Gastroesophageal sphincter (tissue), 4 donors: ENCODE results near the gene ITGA11.

DNA sequence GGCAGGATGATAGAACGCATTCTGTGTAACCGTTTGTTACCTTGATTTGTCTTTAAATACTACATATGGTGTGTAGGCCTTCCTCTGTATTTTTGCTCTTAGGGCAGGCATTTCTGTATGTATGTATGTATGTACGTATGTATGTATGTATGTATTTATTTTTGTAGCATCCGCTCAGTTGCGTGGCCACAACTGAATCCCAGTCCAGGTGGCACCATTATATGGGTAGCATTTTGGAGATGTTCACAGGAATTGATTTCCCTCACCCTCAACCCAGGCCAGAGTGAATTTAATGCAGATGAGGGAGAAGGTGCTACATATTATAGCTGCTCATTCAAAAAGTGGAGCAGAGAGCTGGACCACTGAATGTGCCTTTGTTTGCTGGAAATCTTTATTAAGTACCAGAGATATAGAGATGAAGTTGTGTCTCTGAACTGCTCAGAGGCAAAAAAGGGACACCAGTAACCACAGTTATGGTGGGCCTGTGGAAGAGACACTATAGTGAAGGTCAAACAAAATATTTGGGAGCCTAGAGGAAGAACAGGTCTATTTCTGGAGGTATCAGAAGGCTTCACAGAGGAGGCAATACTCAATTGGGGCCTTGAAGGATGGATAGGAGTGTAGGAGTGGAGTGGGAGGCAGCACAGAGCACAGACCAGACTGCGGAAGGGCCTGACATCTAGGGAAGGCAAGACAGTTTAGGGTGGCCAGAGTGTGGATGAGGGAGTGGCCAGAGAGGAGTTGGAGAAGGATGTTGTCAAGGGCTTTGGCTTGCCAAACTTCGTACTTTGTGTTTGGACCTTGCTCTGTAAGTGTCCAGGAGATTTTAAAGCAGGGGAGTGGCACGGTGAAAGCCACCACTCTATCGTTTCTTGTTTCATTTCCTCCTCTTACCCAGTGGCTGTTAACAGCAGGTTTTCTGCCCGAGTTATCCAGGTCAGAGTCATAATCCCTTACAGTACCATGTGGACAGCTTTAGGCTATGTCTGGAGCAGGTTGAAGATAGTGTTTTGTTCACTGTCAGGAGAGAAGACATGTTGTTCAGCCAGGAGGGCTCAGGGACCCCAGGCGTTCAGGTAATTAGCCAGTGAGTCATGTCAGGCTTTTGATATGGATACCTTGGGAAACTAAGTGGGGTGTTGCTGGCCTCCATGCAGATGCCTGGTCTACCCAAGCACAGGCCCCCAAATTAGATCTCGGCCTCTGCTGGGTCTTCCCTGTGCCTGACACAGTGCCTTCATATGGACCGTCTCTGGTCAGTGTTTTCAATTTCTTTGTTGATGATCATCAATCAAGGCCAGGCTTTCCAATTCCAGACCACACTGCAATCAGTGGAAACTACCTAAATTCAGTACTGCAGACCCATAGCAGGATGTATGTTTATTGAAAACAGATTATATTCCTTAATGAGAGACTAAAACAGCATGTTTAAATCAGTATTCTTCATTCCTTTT is 12.2 kb downstream of the SMAD3 start:
- PRO-cap, result no peak
- RAMPAGE, long total RNA, 4 experiments, result no peak in any of the 4 experiments

DNA sequence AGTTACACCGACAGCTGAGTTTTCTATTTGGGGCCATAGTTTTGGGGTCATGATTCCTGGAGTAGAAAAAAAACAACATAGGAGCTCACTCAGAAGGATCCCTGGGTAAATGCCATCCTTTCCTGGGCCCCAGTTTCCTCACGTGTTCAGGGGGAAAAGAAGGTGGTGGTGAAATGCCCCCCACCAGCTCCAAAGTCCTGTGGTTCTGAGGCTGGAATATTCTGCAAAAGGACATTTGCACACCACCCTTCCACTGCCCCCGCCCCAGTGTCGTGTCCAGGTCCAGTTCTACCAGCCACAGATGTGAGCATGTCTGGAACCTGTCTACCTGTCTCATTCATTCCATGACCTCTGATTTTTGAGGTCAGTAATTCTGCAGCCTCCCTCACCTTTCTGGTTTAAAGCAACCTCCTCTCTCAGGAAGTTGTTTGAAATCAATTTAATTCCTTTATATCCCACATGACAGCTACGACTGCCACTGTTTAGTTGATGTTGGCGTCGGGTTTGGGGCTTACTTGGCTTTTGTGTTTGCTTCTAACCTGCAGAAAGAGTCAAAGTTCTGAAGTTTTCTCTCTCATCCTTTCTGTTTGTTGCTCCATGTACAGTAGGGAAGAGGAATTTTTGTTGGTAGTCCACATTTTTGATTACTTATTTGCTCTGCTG is 82.1 kb downstream of the SMAD3 start:
- PRO-cap, result no peak
- RAMPAGE, long total RNA, 4 experiments, result no peak in any of the 4 experiments

- PRO-cap, result no peak
- RAMPAGE, long total RNA, 4 experiments, result no peak in any of the 4 experiments
These were observed 83.0 kb downstream of the SMAD3 start for GRCh38 chr15:67148287-67148935.

DNA sequence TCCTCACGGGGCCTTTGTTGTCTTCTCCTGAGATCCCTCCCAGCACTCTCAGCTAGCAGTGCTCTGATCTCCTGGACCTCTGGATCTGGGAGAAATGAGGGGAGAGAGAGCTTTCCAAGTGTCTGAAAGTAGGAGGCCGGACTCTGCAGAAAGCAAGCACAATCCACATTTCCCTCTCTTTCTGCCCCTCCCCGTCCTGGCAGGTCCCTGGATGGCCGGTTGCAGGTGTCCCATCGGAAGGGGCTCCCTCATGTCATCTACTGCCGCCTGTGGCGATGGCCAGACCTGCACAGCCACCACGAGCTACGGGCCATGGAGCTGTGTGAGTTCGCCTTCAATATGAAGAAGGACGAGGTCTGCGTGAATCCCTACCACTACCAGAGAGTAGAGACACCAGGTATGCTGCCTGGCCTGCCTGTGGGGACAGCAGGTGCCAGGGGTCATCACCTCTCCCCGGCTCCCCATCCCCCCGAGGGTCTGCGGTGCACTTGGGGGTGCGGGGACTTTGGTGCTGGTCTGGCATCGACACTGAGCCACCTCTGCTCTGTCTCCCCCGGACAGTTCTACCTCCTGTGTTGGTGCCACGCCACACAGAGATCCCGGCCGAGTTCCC is 89.7 kb downstream of the AAGAB start:
- PRO-cap, result no peak
- RAMPAGE, long total RNA, 4 experiments, result no peak in any of the 4 experiments

DNA sequence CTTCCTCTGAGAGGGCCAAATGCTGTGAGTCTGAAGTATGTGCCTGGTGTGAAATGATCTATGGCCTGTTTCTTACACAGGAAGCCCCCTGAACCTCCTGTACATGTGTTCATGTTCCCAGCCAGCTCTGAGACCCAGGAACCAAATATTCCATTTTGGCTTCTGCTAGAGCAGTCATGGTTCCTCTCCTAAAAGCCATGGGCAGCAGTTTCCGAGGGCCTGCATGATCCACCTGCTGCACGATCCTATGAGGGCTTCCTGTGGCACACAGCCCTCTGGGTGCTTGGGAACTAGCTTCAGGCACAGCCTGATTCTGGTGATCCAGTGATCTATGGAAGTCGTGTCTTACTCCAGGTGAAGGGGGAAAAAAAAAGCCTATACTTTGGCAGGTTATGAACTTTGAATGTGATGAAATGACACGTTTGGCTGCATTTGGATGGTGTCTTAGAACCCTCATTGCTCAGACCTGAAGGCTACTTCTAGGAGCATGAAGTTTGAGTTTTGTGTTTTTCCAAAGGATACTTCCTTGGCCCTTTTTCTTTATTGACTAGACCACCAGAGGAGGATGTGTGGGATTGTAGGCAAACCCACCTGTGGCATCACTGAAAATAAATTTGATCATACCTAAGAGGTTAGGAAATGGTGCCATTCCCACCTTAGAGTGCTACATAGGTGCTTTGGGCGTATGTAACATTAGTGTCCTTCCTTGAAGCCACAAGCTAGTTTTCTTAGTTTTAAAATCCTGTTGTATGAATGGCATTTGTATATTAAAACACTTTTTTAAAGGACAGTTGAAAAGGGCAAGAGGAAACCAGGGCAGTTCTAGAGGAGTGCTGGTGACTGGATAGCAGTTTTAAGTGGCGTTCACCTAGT is 61.8 kb downstream of the AAGAB start:
- PRO-cap, result no peak
- RAMPAGE, long total RNA, 4 experiments, result no peak in any of the 4 experiments

GRCh38 chr15:67465020-67465767 is 55.7 kb upstream of the C15orf61 start:
- PRO-cap, result no peak
- RAMPAGE, long total RNA, 4 experiments, result no peak in any of the 4 experiments

- PRO-cap, result no peak
- RAMPAGE, long total RNA, 4 experiments, result no peak in any of the 4 experiments
These were observed 16.1 kb downstream of the SKOR1 start for GRCh38 chr15:67841398-67841735.

DNA sequence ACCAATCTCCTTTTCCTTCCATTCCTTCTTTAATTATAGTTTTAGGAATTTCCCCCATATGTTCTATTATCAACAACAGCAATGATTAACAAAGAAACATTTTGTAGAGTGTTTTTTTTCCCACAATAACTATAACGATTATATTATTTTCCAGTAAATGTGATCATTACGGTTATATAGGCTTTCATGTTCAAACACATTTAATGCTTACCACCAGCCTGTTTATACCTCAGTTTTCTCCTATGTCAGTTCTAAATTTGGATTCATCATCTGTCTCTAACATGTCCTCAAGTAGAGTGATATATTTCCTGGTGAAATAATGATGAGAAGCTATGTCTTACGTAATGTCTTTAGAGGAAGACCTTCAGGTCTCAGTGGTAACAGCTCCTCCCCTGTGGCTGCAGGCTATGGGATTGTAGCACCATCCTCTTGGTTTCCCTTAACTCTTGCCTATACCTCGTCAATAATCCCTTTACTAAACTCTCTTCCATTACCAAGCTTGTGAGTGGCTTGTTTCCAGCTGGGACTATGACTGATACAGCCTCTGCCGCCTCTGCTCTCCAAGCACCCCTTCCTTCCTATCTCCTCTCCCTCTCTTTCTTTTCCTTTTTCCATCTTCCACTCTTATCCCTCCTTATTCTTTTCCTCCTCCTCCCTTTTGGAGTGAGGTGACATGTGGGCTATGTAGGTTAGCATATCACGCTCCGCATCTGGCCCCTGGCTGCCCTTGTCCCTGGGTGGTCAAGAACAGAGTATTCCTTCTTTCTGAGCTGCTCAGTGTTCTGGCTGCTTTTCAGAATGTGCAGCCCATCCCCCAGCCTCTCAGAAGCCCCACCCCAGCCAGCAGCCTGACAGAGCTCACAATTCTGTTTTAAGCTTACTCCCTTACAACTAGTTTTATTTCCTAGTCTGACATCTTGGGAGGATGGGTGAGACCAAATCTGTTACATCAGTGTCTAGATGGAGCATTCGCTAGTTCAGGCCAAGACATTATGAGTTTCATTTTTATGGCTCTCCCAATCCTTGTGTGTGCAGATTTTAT is 89.3 kb downstream of the SKOR1 start:
- PRO-cap, result bidirectional peak, plus-strand start at position 968 of the sequence, minus-strand start at position 756 of the sequence
- RAMPAGE, long total RNA, 4 experiments, result no peak in any of the 4 experiments

DNA sequence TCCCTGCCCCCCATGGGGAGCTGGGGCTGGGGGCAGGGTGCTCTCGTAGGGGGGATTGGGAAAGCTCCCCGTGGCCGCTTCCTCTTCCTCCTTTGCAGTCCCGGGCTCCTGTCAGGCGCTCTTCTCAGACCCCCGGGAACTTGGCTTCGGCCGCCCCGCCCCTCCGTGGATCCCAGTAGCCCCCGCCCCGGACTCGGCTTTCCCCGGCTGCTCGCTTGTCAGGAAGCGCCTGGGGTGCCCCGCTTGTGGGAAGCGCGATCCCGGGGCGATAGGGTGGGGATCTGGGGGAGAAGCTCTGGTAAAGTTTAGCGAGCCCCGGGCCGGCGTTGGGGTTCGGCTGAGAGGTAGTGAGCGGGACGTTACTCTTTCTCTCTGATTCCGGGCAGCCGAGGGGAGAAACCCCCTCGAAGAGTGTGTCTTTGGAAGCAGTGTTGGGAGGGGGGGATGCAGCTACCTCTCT is 597 bp downstream of the PIAS1 start:
- PRO-cap, result unidirectional peak, minus-strand start at position 113 of the sequence
- RAMPAGE, long total RNA, 4 experiments, result no peak in any of the 4 experiments

GRCh38 chr15:68197479-68198081 is 7.6 kb downstream of the CALML4 start:
- PRO-cap, result no peak
- RAMPAGE, long total RNA, 4 experiments, result no peak in any of the 4 experiments

DNA sequence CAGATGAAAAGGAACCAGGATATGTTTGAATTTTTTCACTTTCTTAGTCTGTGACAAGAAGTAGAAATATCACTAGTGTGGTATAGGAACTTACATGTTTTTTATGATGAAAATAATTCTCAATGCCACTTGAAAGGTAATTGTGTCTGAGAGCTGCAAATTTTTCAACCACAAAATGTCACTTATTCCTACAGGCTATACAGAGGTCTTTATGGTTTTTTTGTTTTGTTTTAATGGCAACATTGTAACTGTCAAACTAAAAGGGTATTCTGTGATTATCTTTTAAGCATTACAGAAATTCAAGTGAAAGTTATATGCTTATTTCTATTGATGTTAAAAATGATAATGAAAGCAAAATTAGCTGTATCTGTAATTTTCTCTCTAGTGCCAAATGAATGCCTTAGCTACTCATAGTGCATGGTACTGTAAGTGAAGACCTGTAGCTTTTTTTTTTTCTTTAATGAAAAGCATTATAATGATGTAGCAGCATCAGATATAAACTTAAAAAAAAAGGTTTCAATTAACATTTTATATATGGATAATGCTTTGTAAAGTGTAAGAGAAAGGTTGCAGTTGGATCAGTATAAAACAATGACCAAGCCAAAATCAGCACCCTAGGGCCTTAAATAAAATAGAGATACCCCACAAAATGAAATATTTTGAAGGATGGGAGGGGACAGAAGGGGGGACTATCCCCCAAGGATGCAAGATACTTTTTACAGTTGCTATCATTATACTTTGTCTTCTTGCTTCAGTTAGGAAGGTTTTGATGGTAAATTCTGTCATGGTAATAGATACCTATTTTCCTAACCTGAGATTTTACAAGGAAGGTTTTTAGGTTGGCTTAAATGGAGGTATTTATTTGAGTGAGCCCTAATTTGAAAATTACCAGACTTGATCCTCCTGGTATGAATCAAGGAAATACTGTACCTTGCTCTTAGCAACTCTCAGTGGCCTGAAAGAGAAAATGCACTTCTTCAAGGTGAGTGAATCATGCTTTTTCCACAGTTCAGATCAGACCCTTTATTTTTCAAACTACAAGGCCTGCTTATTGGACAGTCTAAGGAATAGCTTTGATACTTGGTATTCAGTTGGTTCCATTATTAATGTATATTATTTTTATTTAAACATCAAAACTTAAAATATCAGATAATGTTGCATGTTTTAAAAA is 15.0 kb downstream of the FEM1B start:
- PRO-cap, result no peak
- RAMPAGE, long total RNA, 4 experiments, result no peak in any of the 4 experiments

DNA sequence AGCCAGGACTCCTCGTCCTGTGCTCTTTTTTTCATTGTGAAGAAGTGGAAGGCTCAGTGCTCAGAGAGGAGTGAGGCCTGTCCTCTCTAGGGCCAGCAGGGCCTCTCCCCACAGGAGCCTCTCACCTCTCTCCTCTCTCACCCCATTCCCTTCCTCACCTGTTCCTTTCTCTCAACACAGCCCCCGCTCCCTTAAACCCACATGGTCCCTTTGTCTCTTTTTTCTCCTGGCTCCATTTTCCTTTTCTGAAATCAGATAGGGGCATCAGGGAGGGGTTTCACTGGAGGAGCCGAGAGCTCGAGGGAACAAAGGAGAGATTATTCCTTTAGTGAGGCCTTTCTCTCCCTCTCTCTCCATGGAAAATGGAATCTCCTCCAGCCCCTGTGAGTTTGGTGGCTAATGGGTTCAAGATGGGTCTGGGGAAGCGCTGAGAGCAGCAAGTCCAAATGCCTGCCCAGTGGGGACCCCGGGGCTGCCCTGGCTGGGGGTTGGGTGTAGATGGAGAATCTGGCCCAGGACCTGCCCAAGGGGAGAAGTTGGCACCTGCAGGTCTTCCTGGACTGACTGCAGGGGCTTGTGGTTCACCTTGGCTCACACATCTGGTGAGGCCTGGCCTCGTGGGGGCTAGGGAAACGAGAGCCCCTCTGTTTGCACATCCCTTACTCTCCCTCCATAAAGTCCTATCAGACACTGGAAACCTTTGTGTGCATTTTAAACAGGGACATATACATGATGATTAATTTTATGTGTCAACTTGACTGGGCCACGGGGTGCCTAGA is 56.8 kb downstream of the ITGA11 start:
- PRO-cap, result no peak
- RAMPAGE, long total RNA, 4 experiments, result no peak in any of the 4 experiments

DNA sequence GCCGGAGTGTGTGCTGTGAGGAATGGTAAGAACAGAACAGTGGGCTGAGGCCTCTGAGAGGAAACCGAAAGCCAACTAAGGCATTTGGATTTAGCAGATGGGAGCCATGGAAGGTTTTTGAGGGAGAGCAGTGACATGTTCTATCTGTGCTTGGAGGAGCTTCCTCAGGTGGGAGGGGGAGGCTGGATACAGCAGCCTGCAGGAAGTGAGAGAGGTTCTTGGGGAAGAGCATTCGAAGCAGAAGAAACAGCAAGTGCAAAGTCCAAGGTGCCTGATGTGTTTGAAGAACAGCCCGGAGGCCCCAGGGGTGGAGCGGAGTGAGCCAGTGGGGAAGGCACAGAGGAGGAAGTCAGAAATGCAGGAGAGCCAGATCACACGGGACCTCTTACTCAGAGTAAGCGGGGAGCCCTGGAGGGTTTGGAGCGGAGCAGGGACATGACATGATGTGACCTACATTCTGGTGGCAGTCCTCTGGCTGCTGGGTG is 10.9 kb downstream of the ITGA11 start:
- PRO-cap, result no peak
- RAMPAGE, long total RNA, 4 experiments, result no peak in any of the 4 experiments

- PRO-cap, result no peak
- RAMPAGE, long total RNA, 4 experiments, result no peak in any of the 4 experiments
These were observed 10.2 kb downstream of the ITGA11 start for GRCh38 chr15:68421880-68422131.

GRCh38 chr15:68431503-68432557 is at the start of gene ITGA11:
TSS of gene ITGA11 (minus strand) at chr15:68432163.
- PRO-cap, result unidirectional peak, minus-strand start at chr15:68432184
- RAMPAGE, long total RNA, 4 experiments, result no peak in any of the 4 experiments

DNA sequence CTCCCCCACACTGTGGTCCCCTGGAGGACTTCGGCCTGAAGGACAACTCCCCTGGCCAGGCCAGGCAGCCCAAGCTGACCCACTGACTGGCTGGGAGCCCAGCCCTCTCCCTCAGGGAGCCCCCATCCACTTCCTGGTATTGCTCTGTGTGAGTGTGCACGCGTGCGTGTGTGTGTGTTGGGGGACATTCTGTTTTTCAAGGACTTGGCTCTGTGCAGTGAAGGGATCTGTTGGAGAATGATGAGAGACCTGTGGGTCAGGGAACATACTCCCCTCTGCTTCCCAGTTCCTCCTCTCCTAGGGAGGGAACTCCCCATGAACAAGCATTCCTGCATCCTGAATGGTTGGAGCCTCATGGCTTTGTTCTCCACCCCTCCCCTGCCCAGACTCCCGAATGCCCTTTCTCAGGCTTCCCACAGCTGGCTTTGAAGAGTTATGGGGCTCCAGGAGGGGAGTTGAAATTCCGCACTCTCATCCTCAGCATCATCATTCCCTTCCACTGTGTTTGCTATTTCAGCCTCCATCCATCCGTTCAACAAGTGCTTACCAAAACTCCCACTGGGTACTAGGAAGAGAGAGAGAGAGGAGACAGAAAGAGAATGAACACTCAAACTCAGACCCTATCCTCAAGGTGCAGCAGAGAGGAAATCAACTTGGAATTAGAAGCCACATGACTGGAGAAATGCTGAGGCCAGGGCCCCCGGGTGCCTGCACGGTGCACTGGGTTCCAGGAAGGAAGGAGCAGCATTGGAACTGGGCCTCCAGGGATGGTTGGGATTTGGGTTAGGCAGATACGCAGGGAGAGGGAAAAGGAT is 29.8 kb downstream of the CORO2B start:
- PRO-cap, result bidirectional peak, plus-strand start at position 226 of the sequence, minus-strand start at position 239 of the sequence
- RAMPAGE, long total RNA, 4 experiments, result no peak in any of the 4 experiments

DNA sequence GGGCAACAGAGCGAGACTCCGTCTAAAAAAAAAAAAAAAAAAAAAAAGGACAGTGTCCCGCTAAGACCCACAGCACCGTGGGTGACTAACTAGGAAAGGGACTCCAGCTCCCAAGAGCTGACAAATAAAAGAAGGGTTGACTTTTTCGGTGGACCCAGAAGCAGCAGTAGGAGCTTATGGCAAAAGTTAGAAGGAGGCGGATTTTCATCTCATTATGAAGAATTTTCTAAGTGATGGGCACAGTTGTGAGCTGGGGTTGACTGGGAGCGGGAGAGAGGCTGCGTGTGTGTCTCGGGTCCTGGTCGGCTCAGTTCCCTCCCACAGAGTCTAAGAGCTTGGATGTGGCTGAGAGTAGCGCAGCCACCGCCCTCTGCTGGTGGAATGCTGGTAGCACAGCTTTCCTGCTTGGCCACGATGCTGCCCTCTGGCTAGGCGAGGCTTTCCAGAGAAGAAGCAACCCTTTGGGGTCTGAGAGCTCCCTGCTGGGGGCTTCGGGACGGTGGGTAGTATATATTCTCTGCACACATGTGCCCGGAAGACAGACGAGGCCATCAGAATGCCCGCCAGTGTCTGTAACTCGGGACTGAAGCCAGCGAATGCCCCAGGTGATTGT is 95.1 kb downstream of the CORO2B start:
- PRO-cap, result no peak
- RAMPAGE, long total RNA, 4 experiments, result no peak in any of the 4 experiments

GRCh38 chr15:68781631-68782301 is 38.9 kb downstream of the ANP32A start:
- PRO-cap, result no peak
- RAMPAGE, long total RNA, 4 experiments, result no peak in any of the 4 experiments

- PRO-cap, result bidirectional peak, plus-strand start at chr15:68820279, minus-strand start at chr15:68820043
- RAMPAGE, long total RNA, 4 experiments, result no peak in any of the 4 experiments
These were observed 418 bp downstream of the ANP32A start for GRCh38 chr15:68820244-68820709.

- PRO-cap, result no peak
- RAMPAGE, long total RNA, 4 experiments, result no peak in any of the 4 experiments
These were observed 16.9 kb downstream of the NOX5 start for GRCh38 chr15:69031515-69031768.